Karpas-422 (cell line): ENCODE measurements around the genes ATOX1, LARP1 and FAXDC2.

DNA sequence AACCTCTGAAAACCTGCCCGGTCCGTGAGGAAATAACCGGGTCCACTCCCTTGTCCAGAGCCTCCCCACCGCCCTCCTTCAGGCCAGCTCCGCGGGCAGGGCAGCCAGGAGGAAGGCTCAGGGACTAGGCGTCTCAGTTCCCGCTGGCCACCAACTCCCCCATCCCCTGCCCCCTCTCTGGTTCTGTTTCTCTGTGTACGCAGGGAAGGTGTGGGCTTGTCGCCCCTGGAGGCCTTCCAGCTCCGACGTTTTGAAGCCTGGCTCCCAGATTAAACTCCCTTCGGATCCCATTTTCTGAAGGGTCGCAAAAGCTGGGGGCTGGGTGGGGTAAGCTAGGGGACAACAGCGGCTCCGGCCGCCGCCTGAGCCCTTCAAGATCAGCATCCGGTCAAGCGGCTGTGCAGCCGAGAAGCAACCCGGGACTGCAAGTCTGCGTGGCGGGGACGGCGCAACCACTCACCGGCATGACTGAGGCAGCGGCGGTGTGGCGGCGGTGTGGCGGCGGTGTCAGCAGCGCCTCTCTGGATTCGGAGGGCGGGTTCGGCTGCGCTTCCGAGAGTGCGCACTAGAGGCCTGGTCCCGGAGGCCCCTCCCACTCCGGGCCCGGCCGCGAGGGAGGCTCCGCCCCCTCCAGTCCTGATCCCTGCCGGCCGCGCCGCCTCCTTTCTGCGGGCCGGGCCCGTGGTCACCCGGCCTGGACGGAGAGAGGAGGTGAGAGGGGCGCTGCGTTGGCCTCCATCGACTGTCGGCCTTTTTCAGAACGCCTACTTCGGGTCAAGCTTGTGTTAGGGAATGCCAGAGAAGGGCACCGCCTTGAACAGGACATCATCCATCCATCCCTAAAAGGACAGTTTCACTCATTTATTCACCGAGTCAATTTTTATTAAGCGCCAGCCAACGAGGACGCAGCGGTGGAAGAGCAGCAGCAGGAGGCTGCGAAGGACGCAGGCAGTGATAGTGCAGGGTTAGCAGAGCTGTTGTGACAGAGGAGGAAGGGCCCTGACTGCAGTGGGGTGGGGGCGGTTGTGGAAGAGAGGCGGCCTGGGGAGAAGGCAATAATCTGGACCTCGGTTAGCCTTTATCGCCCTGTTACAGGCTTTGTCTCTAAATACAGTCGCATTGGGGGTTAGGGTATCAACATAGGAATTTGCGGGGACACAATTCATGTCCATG, at the start of gene ATOX1:
Gene ATOX1, minus strand, starts transcription at position 546 of the 1,173 bp plus-strand sequence.
- PRO-cap = bidirectional peak, plus-strand start at position 669 of the sequence, minus-strand start at position 542 of the sequence
- RAMPAGE, long total RNA = start-site peak on the minus strand centred at position 510 of the sequence, 43 bp wide, 158 and 186 reads in 2 replicates

DNA sequence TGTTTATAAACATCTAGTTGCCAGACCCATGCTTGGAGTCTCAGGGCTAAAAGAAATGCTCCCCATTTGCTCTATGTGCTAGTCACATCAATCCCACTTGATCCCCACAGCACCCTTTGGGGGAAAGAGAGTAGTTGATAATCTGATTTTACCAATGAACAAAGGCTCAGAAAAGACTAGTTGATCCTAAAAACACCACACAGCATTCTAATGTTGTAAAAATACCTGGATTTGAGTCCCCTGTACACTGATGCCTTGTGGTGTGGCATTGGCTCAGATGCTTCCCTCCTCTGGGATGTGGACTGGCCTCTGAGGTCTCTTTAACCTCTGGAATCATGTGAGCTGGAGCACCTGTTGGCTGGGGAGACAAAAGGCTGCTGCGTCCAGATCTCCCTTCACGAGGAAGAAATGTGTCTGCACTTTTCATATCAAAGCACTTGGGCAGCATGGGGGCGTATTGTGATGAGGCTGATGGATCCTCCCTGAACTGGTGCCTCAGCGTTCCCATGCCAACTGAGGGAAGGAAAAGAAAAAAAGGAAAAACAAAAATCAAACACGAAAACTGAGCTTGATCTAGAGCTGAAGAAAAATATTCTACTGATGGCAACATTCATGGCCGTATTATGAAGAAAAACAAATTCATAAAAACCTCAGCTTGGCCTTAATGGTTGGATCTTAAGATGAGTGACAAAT, 26.0 kb downstream of the GRIA1 start:
- PRO-cap = no peak
- RAMPAGE, long total RNA = no peak

DNA sequence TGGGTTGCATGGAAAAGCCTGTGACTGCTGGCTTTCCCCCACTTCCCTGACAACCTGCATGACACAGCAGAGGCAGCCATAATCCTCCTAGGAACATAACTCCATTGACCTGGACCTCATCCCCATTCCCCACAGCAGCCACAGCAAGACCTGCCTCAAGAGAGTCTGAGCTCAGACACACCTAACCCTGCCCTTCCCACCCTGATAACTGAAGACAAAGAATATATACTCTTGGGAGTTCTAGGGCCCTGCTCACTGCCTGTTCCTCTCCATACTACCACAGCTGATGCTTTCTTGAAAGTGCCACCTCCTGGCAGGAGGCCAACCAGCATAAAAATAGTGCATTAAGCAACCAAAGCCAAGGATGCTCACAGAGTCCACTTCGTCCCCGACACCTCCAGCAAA, 23.7 kb downstream of the FAM114A2 start:
- PRO-cap = no peak
- RAMPAGE, long total RNA = no peak

- PRO-cap = no peak
- RAMPAGE, long total RNA = no peak
These were observed 47.7 kb upstream of the SAP30L start for GRCh38 chr5:154398145-154398364.

DNA sequence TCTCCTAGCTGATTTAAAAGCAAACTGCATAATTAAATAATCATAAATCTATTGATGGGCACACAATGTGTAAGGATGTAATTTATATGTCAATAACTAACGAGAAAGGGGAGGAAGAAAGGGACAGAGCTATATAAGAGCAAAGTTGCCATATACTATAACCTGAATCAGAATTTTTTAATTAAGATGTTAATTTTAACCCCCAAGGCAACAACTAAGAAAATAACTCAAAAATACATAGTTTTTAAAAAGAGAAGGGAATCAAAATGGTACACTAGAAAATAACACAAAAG, 22.9 kb upstream of the SAP30L start:
- PRO-cap = no peak
- RAMPAGE, long total RNA = no peak

DNA sequence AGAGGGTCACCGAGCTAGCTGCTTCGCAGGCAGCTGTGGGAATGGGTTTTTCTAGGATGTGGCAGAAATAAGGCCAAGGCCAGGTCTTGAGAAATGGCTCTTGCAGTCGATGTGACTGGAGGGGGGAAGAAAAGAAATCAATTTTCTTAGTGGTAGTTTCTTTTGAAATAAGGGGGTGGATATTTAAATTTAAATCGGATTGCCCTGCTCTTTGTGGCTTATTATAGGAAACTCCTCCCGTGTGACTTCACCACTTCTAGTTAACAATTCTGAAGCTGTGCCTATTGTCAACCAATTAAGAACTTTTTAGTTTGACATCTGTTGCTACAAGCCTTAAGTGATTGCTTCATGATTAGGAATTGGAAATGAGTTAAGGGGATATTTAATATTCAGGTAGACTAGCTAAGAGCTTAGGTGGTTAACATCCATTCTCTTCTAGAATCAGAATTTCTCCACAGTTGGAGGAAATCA, 1.5 kb downstream of the SAP30L start:
- PRO-cap = no peak
- RAMPAGE, long total RNA = no peak

- PRO-cap = no peak
- RAMPAGE, long total RNA = no peak
These were observed 26.4 kb upstream of the LARP1 start for GRCh38 chr5:154728709-154729321.

- PRO-cap = bidirectional peak, plus-strand start at chr5:154755381, minus-strand start at chr5:154754993
- RAMPAGE, long total RNA = no peak
These were observed at the start of gene LARP1 for GRCh38 chr5:154755273-154755990. Gene LARP1, plus strand, starts transcription at chr5:154755377.

GRCh38 chr5:154793814-154794396, 38.7 kb downstream of the LARP1 start:
- PRO-cap = no peak
- RAMPAGE, long total RNA = no peak

- PRO-cap = no peak
- RAMPAGE, long total RNA = no peak
These were observed 47.2 kb downstream of the FAXDC2 start for GRCh38 chr5:154803048-154803826.

- PRO-cap = no peak
- RAMPAGE, long total RNA = no peak
These were observed 44.9 kb downstream of the FAXDC2 start for GRCh38 chr5:154805340-154806045.

DNA sequence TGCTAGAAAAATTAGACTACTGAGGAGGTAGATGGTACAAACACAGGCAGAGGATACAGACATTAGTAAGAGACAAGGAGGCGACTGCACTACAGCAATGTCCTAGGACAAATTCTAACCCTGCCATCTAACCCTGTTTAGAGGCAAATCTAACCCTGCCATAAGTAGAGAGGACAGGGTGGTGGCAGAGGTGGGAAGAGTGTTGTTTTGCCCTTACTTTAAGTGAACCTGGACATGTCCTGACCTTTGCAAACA, 276 bp downstream of the FAXDC2 start:
- PRO-cap = no peak
- RAMPAGE, long total RNA = no peak

DNA sequence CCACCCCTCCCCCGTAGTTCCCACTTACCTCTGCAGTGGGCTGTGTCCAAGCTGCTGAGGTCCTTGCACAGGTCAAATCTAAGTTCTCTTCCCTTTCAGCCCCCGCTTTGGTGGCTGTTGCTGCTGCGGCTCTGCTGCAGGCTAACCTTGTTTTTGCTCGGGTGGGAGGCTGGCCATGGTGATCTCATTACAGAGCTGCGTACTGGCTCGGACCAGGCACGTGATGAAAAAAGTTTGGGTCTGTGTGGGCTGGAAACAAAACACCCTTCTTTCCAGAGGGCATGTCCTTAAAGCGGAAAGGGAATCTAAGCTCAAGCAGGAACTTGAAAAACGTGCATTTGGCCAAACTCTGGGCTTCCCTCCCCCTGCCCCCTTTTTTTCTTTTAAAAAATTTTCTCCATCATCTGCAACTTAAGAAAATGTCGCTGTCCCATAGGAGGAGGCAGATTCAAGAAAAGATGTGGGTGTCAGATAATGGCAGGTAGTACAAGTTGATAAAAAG, at the start of gene FAXDC2:
Gene FAXDC2, minus strand, starts transcription at position 149 of the 502 bp plus-strand sequence.
- PRO-cap = no peak
- RAMPAGE, long total RNA = no peak

DNA sequence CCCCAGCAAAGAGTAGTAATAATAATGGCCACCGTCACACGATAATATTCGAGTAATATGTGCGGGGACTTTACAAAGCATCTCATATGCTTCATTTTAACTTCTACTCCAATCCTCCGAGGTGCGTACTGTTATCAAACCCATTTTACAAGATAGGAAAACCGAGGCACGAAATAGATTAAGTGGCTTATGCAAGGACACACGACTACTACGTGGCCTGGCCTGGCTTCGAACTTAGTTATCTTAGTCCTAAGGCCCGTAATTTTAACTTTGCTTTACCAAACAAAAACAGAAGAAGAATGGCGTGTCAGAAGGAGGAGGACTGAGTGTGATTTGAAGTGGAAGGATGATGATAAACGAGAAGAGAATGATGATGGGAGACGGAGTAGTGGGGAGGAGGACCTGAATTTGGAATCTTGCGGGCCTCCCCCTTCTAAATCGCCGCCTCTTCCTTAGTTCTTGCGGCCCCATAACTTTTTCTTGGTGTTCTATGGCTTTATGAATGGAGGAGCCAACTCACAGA, 531 bp downstream of the CNOT8 start:
- PRO-cap = no peak
- RAMPAGE, long total RNA = no peak

- PRO-cap = no peak
- RAMPAGE, long total RNA = no peak
These were observed 1.2 kb downstream of the CNOT8 start for GRCh38 chr5:154859767-154859944.

DNA sequence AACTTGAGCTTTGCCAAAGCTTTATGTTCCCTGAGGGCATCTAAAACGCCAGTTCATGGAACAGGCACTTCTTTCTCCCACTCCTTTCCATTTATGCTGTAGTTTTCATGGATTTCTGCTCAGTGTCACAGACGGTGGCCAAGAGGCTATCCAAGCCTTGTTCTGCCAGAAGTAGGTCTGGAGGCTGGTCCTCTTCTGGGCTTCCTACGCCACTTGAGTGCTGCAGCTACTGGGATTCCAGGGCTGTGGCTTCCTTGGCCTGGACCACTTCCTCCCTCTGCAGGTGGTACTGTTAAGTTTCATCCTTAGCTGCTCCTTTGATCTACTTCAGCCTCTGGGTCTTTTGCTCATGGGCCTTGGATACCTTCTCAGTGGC, 10.1 kb downstream of the CNOT8 start:
- PRO-cap = no peak
- RAMPAGE, long total RNA = no peak

DNA sequence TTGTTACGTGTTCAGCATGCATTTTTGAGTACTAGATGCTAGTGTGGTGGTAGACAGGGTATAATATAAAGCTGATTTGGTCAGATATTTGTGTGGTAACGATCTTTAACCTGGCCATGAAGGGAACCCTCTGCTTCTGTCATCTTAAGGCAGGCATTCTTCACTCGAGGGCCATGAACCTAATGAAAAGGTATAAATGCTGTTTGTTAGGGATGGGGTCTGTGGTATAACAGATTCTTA, 13.4 kb downstream of the CNOT8 start:
- PRO-cap = no peak
- RAMPAGE, long total RNA = no peak

GRCh38 chr5:154876553-154877000, 18.1 kb downstream of the CNOT8 start:
- PRO-cap = no peak
- RAMPAGE, long total RNA = no peak

DNA sequence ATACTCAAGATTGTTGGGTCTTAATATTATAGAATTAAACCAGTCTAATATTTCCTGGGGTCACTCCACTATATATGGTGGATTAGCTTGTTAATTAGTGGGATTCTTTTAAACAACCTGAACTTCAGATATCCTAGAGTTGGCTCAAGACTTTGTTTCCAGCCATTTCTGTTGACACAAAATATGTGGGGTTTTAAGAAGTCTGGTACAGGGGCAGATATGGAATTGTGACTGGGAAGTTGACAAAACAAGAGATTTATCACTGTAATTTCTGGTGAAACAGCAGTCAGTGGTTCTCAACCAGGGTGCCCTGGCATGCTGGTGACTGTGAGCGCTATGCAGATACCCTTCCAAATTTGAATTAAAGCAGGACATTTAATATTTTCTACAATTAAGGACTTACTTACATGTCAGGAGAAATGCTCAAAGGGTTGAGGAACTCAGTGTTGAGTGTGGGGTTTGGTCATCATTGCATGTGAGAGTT, 18.6 kb downstream of the CNOT8 start:
- PRO-cap = no peak
- RAMPAGE, long total RNA = no peak

DNA sequence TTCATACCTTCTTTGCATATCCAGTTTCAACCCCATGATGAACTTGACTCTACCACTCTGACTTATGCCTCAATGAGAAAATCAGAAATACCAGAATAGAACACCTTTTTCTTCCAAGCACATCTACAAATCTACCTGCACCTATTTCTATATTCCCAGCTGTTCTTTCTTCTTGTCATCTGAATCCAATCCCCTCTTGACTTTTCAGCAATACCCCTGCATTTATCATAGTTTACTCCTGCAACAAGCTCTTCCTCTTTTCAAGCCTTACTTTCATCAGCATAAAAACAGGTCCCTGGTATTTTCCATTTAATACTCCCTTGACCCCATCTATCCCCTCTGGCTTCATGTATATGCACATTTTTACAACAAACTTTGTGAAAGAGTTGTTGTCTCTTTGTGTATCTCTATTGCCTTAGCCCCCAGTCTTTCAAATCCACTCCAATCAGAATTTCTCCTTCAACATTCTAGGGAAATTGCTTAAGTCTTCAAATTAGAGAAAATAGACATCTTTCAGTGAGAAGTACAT, 3.1 kb downstream of the GEMIN5 start:
- PRO-cap = no peak
- RAMPAGE, long total RNA = no peak